Peripheral blood mononuclear cell (primary cell): ENCODE results near the genes EFHC1, TRAM2, GCM1 and GCLC.

DNA sequence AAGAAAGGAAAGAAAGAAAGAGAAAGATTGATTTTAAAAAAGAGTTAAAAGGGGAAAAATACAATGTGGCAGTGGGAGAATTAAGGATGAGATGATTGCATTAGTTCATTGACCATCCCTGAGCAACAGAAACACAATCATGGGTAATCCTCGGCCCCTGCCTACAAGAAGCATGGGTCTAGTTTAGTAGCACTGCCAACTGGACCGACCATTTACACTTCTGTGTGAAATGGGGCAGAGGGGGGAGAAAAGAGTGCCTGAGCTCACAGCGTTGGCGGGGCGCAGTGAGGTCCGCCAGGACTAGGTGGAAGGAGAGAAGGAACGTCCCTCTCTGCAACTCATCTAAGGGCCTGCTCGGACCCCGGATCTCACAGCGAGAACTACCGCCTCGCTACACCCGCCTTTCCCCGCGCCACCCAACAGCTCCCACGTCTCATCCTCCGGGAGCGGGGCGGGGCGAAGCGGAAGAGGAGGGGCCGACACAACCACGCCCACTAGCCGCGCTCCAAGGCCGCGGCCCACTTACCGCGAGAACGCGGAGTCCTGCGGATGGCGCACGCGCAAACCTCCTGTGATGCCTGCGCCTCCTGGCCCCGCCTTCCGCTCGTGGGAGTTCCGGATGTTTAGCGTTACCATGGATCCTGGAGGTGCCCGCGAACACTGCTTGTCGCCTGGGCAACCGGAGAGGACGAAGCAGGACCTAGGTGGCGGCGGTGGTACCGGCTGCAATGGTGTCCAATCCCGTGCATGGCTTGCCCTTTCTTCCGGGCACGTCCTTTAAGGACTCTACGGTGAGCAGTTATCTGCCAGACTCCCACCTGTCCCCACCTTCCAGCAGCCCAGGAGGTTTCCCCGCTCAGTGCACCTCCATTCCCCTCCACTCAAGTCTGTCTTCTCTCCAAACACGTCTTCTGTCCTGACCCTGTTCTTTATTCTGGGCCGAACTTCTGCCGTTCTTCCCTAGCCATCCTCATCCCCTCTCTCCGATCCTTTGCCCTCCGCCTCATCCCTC is at the start of gene EFHC1:
TSS of gene EFHC1 (plus strand) at position 660 of the 1,012 bp plus-strand sequence.
- PRO-cap, 8 experiments = peak in 7 of 8 experiments; most common plus-strand start position 798 of the sequence (in 7); most common minus-strand start position 421 of the sequence (in 4)

- PRO-cap, 8 experiments = peak in 8 of 8 experiments; most common plus-strand start chr6:52576830 (in 2); most common minus-strand start chr6:52577028 (in 8)
Observed at GRCh38 chr6:52576145-52577114, at the start of gene TRAM2. Gene TRAM2 (minus strand): TSS chr6:52577060.

GRCh38 chr6:52577115-52577782 is 389 bp upstream of the TRAM2 start:
- PRO-cap, 8 experiments = peak in 8 of 8 experiments; most common plus-strand start chr6:52577217 (in 6); most common minus-strand start chr6:52577591 (in 2)

GRCh38 chr6:52594816-52596115 is 18.4 kb upstream of the TRAM2 start:
- PRO-cap, 8 experiments = no peak in any of the 8 experiments

DNA sequence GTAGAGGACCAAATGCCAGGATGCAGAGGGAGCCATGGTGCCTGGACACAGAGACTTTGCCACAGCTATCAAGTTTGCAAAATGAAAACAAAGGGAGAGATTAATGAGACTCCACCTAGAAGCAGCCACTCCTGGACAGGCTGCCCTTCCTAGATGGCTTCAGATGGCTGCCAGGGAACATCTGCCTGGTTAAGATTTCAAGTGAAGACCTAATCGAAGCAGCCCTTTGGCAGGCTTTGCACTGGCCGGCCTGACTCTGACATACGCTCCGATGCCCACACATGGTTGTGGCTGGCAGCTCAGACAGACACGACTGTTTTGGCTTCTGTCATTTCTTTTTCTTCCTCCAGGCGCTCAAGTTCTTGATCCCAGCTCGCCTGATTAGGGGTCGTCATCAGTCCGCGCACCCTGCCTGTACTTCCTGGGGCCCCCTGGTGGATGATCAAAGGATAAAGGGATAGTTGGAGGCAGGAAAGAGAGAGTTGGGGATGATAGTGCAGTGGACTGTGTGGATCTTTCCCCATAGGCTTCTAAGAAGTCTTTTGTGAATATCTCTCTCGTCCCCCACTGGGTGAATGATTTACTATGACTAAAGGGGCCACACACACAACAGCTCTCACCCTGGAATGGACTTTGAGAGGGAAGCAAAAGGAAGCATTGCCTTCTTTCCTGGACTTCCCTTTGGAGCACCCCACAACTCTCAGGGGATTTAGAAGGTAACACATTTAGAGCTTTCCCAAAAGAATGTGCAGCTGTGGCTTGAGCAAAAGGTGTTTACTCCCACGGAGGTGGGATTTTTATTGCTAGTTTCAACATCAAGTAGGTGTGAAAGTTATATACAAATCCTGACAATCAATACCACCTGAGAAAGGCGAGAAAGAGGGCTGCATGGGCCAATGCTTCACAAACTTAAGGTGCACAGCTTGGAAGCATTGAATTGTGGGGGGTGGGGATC is 21.4 kb upstream of the TRAM2 start:
- PRO-cap, 8 experiments = no peak in any of the 8 experiments

- PRO-cap, 8 experiments = no peak in any of the 8 experiments
Observed at GRCh38 chr6:52746148-52746943, 16.9 kb downstream of the GSTA2 start.

- PRO-cap, 8 experiments = no peak in any of the 8 experiments
Observed at GRCh38 chr6:53148596-53149067, at the start of gene GCM1. Gene GCM1 (minus strand): TSS chr6:53148841.

DNA sequence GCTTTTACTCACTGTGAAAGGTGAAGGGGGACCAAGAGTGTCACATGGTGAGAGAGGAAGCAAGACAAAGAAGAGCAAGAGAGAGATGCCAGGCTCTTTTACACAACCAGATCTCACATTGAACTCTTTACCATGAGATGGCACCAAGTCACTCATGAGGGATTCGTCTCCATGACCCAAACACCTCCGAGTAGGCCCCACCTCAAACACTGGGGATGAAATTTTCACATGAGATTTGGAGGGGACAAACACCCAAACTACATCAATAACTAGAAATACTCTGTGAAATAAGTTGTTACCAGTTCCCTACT is 16.9 kb downstream of the ELOVL5 start:
- PRO-cap, 8 experiments = no peak in any of the 8 experiments

DNA sequence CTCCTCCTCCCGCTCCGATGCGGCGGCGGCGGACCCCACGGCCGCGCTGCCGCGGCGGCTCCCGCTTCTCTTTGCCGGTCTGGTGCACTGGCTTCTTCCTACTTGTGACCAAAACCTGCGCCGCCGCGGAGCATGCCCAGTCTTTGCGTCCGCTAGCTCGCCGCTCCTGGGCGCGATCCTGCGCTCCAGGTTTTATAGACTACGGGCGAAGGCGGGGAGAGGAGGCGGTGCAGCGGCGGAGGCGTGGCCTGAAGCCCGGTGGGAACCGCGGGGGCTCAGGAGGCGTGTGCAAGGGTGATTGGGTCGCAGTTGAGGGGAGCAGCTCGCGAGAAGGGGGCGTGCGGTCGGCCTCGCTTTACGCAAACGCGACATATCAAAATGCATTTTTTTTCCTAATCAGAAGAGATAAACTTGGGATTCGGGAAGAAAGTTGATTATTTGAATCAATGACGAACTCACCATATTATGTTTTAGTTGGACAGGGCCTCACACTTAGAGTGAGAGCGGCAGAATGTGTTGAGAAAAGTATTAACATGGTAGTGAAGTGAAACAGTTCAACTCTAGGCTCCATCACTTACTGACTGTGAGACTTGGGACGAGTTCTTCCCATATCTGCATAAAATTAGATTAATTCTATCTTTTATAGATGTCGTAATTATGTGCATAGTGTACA is at the start of gene GCLC:
TSS of gene GCLC (minus strand) at position 168 of the 673 bp plus-strand sequence.
- PRO-cap, 8 experiments = peak in 8 of 8 experiments; most common plus-strand start position 306 of the sequence (in 7); most common minus-strand start position 81 of the sequence (in 5)

DNA sequence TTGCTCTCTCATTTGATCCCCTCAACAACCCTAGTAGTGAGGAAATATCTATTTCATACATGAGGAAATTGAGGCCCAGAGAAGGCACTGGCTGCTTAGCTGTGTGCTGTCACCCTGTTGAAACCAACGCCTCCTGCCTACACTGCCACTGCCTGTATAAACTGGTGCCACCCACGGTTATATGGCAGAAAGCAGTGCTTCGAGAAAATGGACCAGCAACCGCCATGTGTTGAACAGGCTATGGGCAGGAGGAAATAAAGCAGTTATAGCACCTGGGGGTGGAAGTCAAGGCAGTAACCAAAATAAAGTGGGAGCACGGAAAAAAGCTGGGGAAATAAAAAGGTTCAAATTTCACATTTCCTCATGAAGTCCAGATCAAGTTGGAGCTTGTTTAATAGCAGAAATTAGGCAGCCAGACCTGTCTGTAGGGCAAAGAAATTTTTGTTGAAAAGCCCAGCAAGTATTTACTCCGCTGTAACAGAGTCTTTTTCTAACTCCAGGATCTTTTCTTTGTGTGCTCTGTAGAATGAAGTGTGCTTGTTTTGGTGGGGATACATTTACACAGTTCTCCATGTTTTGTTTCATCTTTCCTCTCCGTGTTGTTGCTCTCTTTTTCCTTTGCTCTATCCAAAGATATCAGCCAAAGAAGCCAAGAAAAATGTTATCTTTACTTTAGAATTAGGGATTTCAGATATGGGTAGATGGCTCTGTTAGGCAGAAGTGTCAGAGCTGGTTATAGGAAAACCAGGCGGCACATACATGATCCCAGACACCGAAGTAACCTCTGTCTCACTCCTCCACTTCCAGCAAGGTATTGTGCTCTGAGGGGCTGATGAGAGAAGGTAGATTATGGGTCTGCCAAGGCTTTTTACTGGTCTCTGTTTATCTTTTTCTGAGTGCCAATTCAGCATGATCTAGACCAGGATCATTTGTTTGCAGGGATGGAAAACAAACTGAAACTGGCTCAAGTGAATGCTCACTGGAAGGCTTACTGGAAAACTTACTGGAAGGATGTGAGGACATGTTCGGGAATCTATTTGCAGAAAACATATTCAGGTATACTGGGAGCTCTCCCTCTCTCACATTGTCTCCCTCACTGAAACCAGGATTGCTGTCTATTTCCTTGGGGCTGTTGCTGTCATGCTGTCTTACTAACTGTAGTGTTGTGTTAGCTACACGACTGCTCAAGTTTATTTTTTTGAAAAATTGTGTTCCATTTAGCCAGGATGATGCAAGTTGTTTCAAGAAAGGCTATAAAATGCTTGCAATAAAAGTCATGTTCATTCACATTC is 37.5 kb downstream of the KLHL31 start:
- PRO-cap, 8 experiments = no peak in any of the 8 experiments

- PRO-cap, 8 experiments = no peak in any of the 8 experiments
Observed at GRCh38 chr6:53633605-53633823, 32.0 kb downstream of the KLHL31 start.

DNA sequence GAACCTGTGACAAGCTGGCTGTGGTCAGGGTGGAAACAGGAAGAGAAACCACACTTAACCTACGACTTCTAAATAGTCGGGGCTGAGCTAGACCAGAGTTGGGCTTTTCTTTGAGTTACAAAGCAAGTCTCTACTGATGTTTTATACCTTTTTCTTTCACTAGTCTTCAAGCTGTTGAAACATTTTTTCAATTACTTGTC is 18.1 kb downstream of the KLHL31 start:
- PRO-cap, 8 experiments = peak in 3 of 8 experiments; most common plus-strand start position 71 of the sequence (in 3)

GRCh38 chr6:53734409-53735035 is 60.3 kb upstream of the LRRC1 start:
- PRO-cap, 8 experiments = no peak in any of the 8 experiments

- PRO-cap, 8 experiments = no peak in any of the 8 experiments
Observed at GRCh38 chr6:54009730-54010369, 101.4 kb upstream of the MLIP start.

DNA sequence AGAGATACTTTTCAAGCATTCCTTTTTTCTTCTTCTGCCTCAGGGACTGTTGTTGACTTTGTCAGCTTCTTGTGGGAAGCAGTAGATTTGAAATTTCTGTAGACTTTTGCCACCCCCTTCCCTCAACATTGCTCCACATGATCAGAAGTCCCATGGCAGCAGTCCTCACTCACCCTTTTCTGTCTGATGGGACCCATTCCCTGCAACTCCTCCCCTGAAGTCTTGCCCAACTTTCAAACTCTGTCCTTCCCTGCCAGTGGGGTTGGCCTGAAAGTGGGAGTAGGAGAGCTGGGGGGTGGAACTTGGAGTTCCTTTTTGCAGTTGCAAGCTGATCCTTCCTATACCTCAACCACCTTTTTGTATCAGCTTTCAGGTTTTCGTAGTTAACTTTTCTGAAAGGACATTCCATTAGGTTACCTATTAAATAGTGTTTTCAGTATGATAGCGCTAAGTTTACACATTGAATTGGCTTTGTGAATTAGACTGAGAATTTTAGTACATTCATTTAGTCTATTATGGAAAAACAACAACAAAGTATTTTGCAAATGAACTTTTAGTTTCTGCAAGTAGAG is 38.3 kb upstream of the MLIP start:
- PRO-cap, 8 experiments = no peak in any of the 8 experiments

DNA sequence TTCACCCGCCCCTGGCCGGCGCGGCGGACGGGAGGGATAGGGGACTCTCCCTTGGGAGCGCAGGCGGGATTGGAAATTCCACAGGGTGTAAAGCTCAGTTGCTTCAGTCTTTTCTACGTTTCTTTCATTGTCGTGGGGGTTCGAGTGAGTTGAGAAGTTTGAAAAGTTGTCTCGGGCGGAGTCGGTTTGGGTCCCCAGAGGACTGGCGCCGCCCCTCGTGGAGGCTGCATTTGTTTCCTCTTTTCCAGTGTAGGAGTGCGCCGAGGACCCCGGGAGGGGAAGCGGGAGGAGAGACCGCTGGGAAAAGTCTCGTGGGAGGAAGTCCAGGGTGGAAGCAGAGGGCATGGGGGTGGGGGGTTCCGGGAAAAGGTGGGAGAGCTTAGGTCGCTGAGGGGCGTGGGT is 354 bp downstream of the FAM83B start:
- PRO-cap, 8 experiments = no peak in any of the 8 experiments

DNA sequence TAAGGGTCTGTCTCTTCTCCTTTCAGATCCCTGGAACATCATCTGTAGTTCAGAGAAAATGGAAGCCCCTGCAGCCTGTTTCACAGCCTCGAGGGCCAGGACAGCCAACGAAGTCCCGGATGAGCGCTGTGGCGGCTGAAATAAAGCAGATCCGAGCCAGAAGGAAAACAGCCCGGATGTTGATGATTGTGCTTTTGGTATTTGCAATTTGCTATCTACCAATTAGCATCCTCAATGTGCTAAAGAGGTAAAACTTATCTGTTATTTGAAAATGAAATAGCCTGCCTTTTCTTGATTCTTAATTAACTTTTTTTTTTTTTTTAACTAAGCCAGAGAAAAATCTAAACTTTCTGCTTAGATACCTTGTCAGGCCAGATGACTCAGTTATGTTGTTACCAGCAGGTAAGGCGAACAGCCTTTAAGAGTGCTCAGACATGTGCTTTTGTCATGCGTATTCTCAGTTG is 49.9 kb upstream of the GFRAL start:
- PRO-cap, 8 experiments = no peak in any of the 8 experiments

- PRO-cap, 8 experiments = no peak in any of the 8 experiments
Observed at GRCh38 chr6:56514451-56514861, 267.1 kb upstream of the COL21A1 start.

DNA sequence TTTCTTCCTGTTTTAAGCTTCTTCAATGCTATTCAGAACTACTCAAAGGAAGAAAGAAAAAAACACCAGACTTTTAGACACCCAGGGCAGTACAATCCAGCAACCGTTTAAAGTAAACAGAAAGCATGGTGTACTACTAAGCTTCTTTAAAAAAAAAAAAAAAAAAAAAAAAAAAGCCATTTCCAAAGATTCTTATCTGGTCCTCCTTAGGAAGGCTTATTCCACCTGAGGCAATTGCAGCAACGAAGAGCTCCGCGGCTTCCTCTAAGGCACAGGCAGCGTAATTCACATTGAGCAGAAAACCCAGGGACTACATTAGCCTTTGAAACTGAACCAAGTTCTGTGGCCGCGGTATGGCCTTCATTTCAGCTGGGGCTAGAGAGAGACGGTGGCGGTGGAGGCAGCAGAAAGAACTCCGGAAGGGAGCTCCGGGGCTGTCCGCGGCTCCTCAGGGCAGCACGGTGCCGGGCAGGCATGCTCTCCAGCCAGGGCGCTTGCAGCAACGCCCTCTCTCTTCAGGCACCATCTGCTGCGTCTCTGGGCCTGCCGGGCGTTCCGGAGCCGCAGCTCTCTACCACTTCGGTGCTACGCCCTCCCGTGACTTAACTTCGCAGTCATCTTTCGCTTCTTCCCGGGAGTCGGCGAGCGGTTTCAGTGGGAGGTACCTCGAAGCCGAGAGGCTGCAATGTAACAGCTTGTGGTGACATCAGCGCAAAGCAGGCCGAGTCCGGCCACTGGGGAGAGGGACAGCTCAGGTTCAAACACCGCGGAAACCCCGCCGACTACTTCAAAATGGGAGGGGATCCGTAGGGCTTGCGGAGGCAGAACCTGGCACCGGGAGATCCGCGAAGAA is 295.1 kb upstream of the COL21A1 start:
- PRO-cap, 8 experiments = peak in 7 of 8 experiments; most common plus-strand start position 382 of the sequence (in 4); most common minus-strand start position 604 of the sequence (in 3)

DNA sequence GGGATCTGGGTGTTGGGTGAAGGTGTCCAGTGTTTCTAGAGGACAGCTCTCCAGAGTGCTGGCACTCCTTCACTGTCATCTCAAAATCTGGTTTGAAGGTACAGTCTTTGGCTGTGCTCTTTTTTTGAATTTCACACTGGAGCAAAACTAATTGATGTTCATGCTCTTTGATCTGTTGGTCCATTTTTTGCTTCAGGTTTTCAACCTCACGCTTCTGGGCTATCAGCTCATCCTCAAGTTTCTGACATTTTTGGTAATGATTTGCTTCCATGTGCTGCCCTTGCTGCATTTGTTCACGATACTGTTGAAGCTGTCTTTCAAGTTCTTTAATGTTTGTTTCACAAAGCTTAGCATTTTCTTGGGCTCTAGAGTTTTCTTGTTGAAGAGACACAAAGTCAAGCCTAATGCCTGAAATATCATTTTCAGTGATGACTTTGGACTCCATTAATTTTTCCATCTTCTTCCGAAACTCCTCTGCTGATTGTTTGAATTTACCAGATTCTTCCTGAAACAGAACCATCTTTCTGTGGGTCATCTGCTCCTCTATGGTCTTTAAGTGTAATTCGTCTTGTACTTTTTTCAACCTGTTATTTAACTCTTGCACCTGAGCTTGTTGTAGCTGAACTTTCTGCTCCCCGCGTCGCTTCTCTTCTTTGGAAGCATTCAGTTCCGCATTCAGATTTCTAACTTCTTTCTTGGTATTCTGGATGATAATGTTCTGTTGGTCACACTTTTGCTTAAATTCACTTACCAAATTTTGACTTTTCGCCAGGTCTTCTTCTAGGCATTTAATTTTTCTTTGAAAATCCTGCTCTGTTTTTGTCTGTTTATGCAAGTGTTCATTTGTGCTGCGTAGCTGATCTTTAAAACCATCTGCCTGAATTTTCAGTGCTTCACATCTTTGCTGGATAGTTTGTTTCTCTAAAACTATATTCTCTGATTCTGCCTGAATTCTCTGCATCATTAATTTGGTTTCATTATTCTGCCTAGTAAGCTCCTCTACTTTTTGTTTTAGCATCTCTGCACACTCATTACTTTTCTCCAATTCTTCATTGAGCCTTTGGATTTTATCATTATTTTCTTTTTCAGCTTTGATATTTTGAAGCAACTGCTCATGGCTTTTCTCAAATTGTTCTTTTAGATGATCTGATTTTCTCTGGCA is 335.9 kb downstream of the DST start:
- PRO-cap, 8 experiments = no peak in any of the 8 experiments